Right common carotid artery plus branches (tissue), 1 donor: Measurements from ENCODE around the gene LARP6.

DNA sequence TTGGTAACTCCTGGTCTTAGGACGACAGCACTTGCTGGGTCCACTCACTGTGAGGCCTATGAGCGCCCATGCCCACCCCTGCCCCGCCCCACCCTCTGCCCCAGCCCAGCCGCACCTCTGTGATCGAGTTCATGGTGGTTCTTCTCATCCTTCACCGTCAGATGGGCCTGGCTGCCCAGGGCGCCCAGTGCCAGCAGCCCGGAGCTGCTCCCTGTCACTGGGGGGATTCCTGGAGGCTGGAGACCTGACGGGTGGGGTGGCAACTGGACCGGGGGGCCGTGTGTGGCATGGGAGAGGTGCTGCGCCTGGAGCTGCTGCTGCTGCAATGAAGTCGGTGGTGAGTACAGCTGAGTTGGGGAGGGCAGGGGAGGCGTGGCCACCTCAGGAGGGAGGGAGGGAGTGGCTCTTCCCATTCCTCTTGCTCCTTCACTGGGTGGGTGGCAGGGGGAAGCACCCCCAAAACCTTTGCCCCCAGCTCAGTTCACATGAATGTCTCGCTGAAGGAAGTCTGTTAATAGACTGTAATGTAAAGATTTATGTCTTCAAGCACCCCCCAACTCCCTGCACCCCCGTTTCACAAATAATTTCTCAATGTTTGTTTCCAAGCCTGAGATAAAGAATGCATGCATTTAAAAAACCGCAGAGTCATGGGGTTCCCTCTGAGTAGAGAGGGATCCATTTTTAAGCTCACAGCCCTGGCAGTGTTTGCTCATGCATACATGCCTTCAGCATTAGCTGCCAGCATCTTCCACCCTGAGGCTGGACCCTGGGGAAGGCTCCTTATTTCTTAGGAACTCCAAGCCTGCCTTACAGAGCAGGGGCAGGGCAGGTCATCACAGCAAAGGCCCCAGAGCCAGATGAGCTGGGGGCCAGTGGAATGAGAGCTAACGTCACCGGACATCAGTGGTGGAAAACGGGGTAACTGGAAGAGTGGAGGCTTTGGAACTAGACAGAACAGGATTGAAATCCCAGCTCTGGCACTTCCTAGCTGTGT is 31.5 kb downstream of the TLE3 start:
- PRO-cap: no peak

DNA sequence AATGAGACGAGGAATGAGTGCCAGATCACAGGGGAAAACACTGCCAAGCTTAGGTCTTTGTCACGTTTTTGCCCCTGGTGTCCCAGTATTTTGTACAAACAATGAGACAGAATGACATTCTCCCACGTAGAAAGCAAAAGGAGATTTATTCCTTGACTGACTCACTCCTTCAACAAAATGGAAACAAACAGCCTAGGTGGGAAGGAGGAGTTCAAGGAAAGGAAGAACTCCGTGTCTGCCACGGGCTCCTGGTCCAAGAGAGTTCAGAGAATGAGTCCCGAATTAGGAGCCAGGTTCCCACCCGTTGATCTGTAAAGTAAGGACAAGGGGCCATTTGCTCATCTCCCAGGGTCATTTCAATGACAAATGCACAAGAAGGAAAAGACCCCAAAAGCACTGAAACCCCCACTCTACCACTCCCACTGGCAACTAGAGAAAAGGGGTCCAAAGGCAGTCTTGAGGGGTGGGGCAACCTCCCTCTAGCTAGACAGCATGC is 8.0 kb downstream of the TLE3 start:
- PRO-cap: no peak

- PRO-cap: no peak
Observed at GRCh38 chr15:70133278-70133673, 35.6 kb upstream of the TLE3 start.

GRCh38 chr15:70142190-70142979 is 44.7 kb upstream of the TLE3 start:
- PRO-cap: no peak

DNA sequence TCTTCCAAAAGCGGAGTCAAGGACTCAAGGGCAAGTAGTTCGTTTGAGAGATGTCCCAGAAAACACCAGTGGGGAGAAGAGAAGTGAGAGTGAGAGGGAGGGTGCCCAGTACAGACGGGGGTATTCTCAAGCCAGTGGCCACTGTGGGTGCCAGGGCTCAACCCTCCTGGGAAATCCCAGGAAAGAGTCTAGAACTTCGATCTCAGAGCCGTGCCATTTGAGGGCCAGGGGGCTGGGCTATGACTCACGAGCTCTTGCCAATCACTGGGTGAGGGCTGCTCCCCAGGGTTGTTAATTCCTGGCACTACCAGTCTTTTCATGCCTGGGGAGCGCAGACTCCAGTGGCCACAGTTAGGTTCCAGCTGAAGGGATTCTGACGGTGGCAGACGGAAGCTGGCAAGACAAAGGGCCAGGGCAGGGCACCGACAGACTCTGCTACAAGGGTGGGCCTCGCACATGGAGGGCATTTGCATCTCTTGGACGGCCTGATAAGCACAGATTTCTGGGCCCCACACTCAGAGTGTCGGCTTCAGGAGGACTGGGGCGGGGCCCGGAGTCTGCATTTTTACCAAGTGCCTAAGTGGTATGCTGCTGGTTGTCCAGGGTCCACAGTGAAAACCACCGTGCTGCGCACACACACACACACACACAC is 83.2 kb upstream of the TLE3 start:
- PRO-cap: no peak

DNA sequence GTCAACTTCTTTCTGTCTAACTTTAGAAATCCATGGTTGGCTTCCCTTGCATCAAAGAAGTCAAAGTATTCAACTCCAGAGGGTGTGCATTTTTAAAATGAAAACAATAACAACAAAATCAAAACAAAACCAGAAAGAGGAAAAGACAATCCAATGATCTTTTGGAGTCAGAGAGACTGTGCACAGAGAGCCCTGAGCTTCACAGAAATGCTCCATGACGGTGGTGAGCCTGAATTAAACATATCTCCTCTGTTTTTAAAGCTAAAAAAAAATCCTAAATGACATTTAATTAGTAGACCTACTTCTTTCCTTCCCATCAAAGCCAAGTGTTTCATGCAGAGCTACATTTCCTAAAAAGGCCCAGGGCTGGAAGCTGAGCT is 230.7 kb upstream of the TLE3 start:
- PRO-cap: no peak

DNA sequence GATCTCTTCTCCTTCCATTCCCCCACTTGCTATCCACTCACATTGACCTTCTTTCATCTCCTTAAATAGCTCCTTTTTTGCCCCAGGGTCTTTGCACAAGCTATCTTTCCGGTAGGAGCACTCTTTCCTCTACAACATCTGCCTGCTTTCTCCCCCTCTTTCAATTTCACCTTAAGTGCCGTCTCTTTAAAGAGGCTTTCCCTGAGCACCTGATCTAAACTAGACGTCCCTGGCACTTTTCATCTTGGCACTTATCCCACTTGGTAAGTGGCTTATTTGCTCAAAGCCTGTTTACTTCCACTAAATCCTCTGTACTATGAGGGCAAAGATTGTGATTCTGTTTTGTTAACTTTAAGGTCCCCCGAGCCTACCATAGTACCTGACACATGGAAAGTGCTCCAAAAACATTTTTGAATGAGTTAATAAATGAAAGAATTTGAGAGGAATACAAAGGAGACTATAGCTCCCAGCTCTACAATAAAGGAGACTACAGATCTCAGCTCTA is 323.4 kb upstream of the TLE3 start:
- PRO-cap: no peak

DNA sequence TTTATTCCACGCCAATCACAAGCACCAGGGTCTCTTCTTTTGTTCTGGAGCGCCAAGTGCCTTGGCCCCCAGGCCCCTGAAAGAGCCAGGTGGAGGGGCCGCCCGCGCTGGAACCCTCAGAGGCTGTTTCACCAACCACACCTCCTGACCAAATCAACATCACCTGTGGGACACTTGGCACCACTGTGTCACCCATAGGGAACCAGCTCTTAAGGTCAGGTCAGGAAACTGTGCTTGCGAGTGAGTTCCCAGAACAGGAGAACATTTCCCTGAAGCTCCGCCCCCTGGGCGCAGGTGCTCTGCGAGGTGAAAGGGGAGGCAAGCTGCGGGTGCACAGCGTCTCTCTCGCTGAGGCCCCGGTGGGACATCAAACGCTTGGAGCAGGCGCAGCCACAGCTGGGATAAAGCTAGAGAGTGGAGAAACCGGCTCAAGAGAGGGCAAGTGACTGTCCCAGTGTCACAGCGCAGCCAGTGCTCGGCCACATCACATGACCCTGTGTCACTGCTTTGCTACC is 311.2 kb downstream of the UACA start:
- PRO-cap: no peak

GRCh38 chr15:70478319-70478832 is 285.0 kb downstream of the UACA start:
- PRO-cap: no peak

GRCh38 chr15:70509096-70509821 is 254.1 kb downstream of the UACA start:
- PRO-cap: no peak

DNA sequence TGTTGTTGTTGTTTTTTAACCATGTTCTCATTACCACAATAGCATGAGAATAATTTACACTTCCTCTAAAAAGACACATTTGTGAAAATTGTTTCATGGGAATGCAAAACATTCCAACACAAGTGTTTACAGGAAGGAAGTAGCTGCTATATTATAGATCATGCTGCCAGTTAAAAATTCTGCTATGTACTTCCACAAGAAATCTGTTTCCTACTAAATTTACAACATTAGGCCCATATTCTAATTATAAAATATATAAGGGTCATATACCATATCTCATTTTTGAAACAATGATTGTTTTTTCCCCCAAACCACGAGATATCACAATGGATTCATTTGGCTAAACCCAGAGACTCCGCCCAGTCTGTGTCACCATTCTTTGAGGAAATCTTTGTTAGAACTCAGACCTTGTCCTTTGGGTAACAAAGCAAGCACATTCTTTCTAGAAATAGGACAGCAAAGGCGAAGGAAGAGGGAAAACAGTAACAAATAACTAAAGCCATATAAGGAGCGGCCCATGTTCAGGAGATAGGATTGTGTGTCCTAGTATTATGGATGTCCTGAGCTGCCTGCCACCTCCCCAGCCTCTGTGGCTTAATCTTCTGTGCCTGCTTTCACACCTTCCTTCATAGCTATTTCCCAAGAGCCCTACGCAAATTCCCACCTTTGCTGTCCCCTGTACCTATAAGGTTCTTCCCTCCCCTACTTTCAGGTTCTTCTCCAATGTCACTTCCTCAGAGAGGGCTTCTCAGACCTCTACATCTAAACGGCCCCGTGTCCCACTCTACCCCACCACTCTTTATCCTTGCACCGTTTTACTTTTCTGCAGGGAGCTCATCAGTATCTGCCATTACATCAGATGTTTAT is 59.9 kb downstream of the UACA start:
- PRO-cap: no peak

DNA sequence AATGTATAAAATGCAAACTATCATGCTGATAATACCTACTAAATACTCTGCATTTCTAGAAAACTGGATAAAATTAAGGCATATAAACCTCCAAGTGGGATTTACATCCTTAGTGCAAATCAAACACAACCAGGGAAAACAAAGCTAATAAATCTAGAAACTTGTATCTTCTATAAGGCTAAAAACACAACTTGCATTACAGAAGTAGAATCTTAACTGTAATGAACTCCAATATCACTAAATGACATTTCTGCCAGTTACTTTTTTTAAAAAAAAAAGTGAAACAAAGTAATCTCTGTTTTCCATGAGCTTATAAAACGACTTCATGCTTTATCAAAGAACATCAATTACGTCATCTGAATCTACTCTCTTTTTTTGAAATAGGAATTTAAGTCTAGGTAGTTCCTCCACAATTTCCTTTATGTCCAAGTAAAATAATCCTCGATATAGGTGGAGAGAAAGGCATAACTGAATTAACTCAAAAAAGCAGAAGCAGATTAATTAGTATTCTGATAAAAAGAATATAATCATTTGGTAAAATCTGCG is 1.5 kb downstream of the UACA start:
- PRO-cap: no peak

DNA sequence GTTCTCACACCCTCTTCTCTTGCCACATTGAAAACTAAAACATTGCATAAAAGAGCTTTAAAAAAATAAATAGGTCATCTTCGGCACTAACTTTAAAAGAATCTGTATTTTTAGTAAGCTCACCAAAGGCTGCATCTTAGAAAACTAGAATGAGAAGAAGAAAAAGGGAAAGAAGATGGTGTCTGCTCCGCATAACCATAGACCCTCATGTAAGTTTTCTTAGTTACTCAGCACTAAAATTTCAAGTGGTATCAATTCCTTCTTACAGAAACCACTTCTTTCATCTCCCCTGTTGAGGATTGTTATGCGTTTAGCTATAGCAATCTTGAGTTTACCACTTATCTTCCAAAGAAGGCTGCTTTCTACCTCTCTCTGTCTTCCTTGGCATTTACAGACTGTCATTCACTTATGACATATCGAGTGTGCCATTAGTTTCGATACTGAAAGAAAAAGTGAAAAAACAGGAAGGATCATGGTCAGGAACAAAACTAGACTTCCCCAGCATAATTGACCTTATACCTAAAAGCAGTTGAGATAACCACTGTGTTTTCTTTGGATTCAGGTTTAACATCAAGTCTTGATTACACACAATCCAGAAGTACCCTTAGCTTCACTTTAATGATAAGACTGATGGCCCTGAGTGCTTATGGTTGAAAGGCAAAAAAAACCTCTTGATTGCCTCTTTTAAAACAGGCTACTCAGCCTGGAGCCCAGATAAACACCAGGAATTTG is 4.7 kb upstream of the UACA start:
- PRO-cap: no peak

DNA sequence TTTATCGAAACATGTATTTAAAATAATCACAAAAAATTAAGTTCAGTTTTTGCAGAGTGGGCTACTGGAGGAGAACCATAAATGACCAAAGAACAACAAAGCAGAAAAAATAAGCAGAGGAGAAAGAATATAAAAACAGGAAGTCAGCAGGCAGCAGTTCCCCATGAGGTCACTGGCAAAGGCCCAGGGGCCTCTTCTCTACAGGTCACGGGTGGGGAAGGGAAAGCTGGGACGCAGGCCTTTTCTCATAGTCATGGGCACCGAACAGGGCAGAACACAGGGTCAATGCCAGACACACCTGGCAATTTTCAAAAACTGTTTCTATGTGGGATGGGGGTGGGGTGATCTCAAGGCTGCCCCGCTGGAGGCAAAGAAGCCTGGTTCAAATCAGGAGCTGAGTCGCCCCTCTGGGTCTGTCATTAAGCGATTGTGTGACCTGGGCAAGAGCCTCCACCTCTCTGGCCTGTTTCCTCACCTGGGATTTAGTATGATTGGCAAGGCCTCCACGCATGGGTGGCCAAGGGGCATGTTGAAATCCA is 43.7 kb upstream of the UACA start:
- PRO-cap: no peak

- PRO-cap: bidirectional peak, plus-strand start at chr15:70854289, minus-strand start at chr15:70854157
Observed at GRCh38 chr15:70853716-70854227, at the start of gene LARP6. Gene LARP6, minus strand, starts transcription at chr15:70854157.

DNA sequence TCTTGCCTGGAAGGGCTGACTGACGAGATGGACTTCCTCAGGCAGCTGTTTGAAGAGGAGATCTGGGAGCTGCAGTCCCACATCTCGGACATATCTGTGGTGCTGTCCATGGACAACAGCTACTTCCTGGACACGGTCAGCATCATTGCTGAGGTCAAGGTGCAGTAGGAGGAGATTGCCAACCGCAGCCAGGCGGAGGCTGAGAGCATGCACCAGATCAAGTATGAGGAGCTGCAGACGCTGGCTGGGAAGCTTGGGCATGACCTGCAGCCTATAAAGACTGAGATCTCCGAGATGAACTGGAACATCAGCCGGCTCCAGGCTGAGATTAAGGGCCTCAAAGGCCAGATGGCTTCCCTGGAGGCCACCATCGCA is 5.4 kb upstream of the LARP6 start:
- PRO-cap: no peak

GRCh38 chr15:70913898-70914615 is 21.4 kb downstream of the LRRC49 start:
- PRO-cap: no peak

DNA sequence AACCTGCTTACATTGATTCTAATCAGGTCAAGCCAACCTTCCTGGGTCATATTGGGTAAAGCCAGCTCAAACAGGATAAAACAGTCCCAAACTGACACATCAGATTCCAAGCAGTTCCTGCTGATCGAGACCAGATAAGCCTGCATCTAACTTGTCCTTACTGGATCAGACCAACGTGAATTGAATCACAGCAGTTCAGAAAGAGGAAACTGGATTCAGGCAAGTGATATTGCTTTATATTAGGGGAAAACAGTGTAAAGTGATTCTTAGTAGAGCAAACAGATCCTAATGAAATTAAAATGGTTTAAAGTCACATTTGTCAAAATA is 18.5 kb upstream of the THSD4 start:
- PRO-cap: no peak

DNA sequence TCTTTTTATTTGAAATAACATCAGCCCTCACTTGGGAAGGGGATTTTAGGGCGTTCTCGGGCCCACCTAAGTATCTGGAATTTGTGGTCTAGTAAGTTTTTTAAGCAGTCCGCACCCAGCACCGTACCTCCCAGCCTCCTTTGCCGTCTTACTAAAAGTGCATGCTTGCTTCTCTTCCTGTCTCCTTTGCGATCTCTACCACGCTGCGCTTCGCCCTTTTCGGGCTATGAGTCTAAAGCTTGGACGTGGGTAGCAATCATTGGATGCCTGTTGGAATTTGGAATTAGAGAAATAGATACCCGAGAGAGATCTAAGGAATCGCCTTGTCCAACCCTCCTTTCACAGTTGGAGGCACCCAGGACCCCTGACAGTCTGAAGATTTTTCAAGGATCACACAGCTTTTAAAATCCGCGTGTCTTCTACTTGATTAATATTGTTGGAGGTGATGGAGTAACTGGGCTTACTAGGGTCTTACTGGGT is 1.2 kb downstream of the THSD4 start:
- PRO-cap: no peak

- PRO-cap: no peak
Observed at GRCh38 chr15:71116866-71117405, 1.7 kb downstream of the THSD4 start.